Breast epithelium (tissue), 2 donors: Measurements from ENCODE around the genes LINGO3, GNG7 and TLE6.

- PRO-cap = no peak
- RAMPAGE, long total RNA, 2 experiments = no peak in any of the 2 experiments
Measured at GRCh38 chr19:2243759-2244140, 5.4 kb upstream of the AMH start.

- PRO-cap = no peak
- RAMPAGE, long total RNA, 2 experiments = no peak in any of the 2 experiments
Measured at GRCh38 chr19:2300561-2301118, 7.3 kb downstream of the LINGO3 start.

DNA sequence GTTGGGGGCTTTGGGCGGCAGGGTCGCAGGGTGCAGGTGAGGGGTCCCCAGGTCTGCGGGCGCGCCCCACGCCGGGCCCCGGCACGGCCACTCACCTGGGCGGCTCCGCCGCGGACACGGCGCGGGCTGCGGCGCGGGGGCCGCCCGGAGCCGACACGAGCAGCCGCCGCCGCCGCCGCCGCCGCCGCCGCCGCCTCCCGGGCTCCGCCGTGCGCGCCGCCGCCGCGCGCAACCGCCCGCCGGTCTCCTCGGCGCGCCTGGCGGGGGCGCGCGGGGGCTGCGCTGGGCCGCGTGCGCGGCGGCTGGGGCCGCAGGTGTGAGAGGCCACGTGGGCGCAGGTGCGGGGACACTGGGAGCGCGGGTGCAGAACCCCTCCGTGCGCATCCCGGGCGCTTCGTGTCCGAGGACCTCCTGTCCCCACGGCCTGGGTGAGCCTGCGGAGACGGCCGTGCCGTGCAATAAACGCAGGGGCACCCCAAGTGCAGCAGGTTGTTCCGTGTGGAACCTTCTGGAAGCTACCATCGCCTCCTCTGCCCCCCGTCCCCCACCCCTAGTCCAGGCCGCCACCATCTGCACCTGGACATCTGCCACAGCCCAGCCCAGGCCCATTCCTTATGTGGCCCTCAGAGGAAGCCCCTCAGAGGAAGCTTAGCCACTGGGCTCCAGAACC is at the start of gene LINGO3:
LINGO3 (minus strand) TSS at position 174 of the 670 bp plus-strand sequence.
- PRO-cap = unidirectional peak, minus-strand start at position 197 of the sequence
- RAMPAGE, long total RNA, 2 experiments = no peak in any of the 2 experiments

- PRO-cap = no peak
- RAMPAGE, long total RNA, 2 experiments = no peak in any of the 2 experiments
Measured at GRCh38 chr19:2329454-2330102, 1.1 kb downstream of the SPPL2B start.

- PRO-cap = no peak
- RAMPAGE, long total RNA, 2 experiments = no peak in any of the 2 experiments
Measured at GRCh38 chr19:2417618-2418461, 9.5 kb downstream of the TIMM13 start.

DNA sequence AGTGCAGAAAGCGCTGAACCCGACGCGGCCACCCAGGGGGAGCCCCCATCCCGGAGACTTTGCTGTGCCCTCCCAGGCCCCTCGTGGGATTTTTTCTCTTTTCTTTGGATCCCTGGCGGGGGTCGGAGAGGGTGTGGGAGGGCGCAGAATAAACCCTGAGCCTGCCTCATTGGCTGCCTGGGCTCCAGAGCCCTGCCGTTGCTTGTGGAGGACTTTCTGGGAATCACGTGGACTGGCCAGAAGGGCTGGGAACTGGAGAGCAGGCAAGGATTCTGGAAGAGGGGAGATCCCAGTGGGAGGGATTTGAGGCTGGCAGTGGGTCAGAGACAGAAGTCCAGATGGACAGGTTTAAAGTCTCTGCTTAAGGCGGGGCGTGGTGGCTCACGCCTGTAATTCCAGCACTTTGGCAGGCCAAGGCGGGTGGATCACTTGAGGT is 25.0 kb downstream of the GADD45B start:
- PRO-cap = no peak
- RAMPAGE, long total RNA, 2 experiments = no peak in any of the 2 experiments

GRCh38 chr19:2539796-2540374 is 64.0 kb downstream of the GADD45B start:
- PRO-cap = no peak
- RAMPAGE, long total RNA, 2 experiments = no peak in any of the 2 experiments

GRCh38 chr19:2680804-2681237 is 21.7 kb downstream of the GNG7 start:
- PRO-cap = no peak
- RAMPAGE, long total RNA, 2 experiments = no peak in any of the 2 experiments

- PRO-cap = no peak
- RAMPAGE, long total RNA, 2 experiments = no peak in any of the 2 experiments
Measured at GRCh38 chr19:2694149-2694963, 8.1 kb downstream of the GNG7 start.

DNA sequence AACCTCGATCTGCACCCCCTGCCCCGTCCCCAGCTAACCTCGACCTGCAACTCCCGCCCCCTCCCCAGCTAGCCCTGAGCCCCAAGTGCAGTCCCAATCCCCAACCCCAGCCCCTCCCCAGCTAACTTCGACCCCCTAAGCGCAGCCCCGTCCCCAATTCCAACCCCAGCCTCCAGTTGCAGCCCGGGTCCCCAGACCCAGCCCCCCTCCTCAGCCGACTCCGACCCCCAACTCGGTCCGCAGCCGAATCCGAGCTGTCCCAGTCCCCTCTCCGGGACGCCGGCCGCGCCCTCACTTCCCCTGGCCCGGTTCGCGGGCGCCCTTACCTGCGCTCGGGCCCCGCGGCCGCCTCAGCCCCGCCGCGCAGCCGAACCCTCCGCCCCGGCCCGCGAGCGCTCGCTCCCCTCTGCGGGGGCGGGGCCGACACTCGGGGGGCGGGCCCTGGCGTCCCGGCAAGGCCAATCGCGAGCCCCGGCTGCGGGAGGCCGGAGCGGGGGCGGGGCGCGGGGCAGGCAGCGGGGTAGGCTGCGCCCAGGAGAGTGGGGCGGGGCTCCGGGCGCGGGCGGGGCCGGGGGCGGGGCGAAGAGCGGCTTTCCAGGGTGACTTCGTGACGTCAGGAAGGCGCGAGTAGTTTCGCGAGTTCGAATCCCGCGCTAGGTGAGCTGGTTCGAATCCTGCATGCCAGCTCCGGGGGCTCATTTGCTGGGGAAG is at the start of gene GNG7:
GNG7 (minus strand) TSS at position 375 of the 711 bp plus-strand sequence.
- PRO-cap = unidirectional peak, minus-strand start at position 375 of the sequence
- RAMPAGE, long total RNA, 2 experiments = no peak in any of the 2 experiments

- PRO-cap = no peak
- RAMPAGE, long total RNA, 2 experiments = no peak in any of the 2 experiments
Measured at GRCh38 chr19:2856450-2857049, 10.6 kb upstream of the ZNF556 start.

GRCh38 chr19:2887208-2887779 is 13.4 kb upstream of the ZNF57 start:
- PRO-cap = no peak
- RAMPAGE, long total RNA, 2 experiments = no peak in any of the 2 experiments

DNA sequence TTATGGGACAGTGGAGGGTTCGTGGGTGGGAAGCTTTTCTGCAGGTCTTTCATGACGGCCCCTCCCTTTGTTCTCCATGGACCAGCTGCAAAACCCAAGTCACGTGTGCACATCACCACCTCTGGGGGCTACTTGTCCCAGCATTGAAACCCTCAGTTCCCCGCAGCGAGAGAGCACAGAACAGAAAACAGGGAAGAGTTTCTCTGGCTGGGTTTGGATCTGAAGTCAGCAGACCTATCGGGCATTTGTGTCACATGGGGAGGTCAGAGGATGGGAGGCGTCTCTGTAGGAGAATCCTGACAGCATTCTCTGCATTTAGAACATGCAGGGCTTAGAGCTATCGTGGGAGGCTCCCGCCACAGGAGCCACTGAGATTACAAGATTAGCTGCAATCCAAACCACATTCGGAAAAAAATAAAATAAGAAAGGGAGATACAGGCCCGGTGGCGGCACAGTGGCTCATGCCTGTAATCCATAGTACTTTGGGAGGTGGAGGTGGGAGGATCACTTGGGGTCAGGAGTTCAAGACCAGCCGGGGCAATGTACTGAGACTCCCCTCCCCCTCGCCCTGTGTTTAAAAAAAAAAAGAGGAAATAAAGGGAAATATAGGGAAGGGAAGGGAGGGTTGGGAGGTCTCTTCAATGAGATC is 3.0 kb upstream of the TLE6 start:
- PRO-cap = no peak
- RAMPAGE, long total RNA, 2 experiments = no peak in any of the 2 experiments

- PRO-cap = no peak
- RAMPAGE, long total RNA, 2 experiments = no peak in any of the 2 experiments
Measured at GRCh38 chr19:2976937-2977785, at the start of gene TLE6. Gene TLE6 (plus strand): TSS chr19:2977564.

- PRO-cap = no peak
- RAMPAGE, long total RNA, 2 experiments = no peak in any of the 2 experiments
Measured at GRCh38 chr19:3006165-3006748, 22.8 kb downstream of the TLE2 start.

GRCh38 chr19:3098034-3098396 is 3.9 kb downstream of the GNA11 start:
- PRO-cap = no peak
- RAMPAGE, long total RNA, 2 experiments = no peak in any of the 2 experiments

DNA sequence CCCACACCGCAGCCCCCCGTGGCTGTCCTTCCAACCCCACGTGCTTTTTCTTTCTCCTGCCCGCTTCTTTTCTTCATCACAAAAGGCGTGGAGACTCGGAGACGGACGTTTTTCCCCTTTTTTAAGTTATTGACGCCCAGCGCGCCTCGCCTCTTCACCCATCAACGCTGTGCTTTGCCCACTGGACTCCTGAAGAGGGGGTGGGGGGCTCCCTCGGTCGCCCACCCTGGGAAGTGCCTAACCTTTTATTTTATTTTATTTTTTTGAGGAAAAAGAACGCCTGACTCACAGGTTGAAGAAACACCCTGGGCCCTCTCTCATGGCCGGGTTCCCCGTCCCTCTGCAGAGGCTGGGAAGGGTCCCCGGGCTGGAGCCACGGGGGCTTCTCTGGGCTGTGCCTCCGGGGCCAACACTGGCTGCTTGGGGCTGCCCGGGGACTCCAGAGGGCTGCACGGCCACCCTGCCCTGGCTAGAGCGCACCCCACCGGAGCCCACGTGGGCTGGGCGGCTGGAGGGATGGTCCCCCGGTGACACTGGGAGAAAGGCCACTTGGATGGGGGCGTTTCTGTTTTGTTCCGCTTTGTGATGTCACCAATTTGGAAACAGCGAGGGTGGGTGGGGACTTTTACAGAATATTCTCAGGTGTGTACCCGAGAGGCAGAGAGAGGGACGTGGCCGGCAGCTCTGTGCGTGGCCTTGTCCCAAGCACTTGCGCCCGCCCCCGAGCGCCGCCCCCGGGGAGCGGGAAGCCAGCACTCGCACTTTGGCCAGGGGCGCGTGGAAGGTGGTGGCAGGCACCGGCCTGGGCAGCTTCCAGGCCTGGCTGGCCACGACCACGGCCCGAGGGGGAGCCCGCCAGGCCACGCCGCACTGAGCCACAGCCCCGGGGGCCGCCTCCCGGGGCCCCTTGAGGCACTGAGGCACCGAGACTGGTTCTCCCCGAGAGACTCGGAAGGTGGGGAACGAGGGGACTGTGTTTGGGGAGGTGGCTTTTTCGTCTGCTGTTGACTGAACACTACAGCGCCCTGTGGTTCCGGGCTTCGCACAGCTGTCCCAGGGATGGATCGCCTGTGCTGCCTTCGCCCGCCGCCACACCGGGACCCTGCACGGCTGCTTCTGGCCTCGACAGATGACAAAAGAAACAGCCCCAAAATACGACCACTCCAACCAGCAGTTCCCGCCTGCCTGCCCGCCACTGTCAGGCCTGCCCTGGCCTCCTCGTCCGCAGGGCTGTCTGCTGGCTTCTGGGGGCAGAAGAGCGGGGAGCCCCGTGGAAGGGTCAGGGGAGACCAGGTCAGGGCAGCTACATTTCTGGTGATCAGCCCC is 13.8 kb upstream of the GNA15 start:
- PRO-cap = no peak
- RAMPAGE, long total RNA, 2 experiments = no peak in any of the 2 experiments

DNA sequence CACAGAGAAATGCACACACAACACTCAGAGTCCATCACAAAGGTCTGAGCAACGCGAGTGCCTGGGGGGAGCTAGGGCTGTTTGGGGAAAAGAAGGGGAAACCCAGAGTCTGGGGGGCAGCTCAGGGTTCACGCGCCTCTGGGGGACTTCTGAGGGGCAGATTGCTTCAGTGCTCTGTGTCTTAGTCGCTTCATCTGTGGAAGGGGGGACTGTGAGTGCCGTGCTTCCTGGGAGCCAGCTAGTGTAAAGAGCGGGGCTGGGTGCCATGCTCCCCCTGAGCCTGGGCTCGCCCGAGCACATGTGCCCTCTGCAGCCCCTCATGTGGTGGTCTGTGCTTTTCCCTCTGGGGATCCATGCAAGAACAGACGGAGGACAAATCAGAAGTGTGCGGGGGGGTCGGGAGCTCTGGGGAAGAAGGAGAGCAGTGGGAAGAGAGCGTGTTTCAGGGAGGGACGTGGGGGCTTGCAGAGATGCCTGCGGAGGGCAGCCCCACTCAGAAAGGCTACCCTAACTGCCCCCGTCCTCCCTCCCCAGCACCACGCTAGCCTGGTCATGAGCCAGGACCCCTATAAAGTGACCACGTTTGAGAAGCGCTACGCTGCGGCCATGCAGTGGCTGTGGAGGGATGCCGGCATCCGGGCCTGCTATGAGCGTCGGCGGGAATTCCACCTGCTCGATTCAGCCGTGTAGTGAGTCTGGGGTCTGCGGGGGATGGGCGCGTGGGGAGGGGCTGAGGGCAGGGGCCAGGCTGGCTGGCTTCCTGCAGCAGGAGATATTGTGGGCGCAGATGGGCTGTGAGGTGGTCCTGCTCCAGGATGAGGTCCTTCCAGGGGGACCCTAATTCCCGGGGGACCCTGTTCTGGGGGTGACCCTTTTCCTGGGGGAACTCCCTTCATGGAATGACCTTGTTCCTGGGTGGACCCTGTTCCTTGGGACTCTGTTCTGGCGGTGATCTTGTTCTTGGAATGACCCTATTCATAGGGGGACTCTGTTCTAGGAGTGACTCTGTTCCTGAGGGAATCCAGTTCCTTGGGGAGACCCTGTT is 14.1 kb downstream of the GNA15 start:
- PRO-cap = no peak
- RAMPAGE, long total RNA, 2 experiments = no peak in any of the 2 experiments

GRCh38 chr19:3188268-3188658 is 2.5 kb downstream of the NCLN start:
- PRO-cap = no peak
- RAMPAGE, long total RNA, 2 experiments = no peak in any of the 2 experiments

DNA sequence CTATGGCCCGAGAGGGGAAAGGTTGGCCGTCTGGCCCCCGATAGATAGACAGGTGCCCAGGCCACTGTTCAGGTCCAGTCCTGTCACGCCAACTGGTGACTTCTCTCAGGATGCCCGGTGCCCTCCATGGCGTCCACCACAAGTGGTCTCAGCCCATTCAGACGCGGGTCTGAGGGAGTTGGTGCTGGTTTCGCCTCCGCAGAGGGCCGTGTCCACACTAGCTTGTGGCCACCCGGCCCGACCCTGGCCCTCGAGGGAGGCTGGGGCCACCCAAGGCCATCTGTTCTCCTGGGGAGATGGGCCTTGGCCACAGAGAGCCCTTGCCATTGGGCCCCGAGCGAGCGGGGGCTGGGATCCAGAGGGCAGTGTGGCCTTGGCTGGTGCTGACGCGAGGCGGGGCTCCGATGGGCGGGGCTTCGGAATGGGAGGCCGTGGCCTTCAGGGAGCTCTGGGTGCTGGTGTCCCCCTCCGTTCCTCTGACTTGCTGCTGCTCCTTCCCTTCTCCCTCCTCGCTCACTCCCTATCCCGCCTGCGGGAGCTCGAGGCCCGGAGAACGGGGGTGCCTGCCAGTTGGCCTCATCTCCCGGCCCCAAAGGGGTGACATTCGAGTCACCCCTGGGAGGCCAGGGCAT is 3.9 kb downstream of the NCLN start:
- PRO-cap = no peak
- RAMPAGE, long total RNA, 2 experiments = no peak in any of the 2 experiments